Left common carotid artery plus branches (tissue), 1 donor: ENCODE measurements around the genes PLIN4 and PTPRS.

DNA sequence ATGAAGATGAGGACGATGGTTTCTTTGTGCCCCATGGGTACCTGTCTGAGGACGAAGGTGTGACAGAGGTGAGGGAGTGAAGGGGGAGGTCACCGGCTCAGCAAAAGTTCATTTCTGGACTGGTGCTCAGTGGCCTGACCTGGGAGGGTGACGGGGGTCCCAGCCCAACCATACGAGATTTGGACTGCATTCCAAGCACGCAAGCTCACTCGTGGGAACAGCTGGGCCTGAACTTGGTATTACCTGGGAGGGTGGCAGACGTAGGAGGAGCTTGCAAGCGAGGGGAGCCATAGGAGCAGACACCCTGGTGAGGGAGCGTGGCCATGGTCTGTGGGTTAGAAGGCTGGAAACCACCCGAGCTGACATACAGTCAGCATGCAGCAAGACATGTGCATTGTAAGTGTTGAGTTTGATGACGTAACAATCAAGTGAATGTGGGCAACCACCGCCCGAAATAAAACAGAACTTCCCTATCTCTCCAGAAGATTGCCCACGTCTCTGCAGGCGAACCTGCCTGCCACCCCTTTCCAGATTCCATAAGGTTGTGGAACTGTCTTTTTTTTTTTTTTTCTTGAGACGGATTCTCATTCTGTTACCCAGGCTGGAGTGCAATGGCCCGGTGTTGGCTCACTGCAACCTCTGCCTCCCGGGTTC, 26.9 kb downstream of the UBXN6 start:
- PRO-cap = no peak

GRCh38 chr19:4499875-4500327, 18.4 kb downstream of the PLIN4 start:
- PRO-cap = no peak

DNA sequence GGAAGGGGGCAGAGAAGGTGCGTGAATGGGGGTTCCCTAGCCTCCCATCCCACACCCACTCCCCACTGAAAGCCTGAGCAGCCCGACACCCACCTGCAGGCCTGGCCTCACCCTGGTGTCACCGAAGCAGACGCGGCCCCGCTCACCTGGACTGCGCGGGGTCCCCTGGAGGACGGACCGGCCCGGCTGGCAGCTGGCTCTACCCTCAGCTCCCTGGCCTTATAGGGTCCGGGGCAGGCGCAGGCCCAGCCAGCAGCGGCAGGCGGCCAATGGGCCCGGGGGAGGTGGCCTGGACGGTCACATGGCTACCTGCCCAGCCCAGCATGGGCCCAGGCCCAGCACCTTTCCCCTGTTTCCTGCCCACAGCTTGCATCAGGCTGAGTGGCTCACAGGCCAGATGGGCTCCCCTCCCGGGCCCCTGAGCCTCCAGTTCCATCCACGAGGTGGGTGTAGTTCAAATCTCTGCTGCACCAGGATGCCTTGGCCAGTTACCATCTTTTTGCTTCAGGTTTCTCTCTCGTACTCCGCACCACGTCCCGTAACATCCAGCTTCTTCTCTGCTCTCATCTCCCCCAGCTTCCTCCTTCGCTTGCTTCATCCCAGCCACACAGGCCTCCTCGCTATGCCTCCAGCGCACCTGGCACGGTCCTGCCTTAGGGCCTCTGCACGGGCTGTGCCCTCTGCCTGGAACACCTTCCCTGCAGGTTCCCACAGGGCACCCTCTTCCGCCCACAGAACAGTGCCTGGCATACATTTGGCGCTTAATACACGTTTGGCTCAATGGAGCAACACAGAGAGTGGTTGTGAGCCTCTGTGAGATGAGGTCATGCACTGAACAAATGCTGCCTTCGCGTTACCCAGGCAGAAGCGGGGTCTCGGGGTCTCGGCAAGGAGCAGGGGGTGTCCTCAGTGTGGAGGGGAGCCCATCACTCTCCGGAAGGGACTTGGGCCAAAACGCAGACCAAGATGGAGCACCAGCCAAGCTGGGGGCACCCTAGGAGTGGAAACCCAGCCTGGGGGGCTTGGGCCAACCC, at the start of gene PLIN4:
PLIN4 (minus strand) TSS at position 195 of the 1,034 bp plus-strand sequence.
- PRO-cap = bidirectional peak, plus-strand start at position 389 of the sequence, minus-strand start at position 195 of the sequence

DNA sequence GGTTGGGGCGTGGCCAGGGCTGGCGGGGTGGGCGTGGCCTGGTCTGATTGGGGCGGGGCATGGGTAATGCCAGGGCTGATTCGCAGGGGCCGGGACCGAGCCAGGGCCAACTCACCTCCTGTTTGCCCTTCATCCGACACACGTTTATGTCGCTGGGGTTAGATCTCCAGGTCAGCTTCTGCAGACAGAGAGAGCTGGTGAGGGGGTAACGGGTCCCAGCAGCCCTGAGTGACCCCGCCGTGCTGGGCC, 2.7 kb downstream of the SEMA6B start:
- PRO-cap = no peak

- PRO-cap = no peak
Measured at GRCh38 chr19:4660477-4660986, 9.6 kb downstream of the MYDGF start.

DNA sequence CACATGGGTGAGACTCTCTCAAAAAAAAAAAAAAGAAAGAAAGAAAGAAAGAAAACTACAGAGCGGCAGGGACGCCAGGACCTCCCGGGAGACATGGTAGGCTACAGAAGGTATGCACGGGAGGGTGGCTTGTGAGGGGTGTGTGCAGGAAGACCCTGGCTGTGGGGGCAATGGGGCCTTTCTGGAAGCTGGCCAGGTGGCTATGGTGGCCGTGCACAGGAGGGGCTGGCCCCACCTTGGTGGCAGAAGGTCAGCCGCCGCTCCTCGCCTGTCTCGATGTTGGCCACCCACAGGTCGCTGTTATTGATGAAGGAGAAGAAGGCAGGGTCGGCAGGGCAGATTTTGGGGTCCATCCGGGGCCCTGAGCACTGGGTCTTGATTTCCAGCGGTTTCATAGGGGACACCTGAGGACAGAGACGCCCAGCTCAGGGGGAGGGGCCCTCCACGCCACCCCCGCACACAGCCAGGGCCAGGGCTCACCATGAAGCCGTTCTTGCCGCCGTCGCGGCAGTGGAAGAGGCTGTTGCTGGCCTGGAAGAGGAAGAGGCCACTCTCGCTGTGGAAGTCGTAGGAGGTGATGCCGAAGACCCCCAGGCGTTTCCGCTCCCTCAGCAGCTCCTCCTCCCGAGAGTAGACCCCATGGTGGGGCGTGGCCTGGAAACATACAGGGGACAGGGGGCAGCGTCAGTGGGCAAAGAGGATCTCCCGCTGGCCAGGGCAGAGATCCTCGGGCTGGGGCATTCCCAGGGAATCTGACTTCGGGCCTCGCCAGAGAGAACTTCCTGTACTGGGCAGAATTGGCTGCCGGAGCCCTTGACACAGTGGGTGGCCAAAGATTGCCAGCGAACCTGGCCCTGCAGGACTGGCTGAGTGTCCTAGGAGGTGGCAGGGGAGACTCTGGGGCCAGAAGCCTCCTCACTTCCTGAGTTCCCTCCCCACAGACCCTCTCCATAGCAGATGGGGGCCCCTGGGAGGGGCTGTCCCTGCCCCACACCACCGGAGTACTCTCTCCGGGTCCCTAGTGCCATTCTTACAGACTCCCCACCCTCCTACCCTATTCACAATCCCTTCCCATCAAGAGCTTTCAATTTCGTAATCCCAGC, 19.6 kb downstream of the DPP9 start:
- PRO-cap = no peak

DNA sequence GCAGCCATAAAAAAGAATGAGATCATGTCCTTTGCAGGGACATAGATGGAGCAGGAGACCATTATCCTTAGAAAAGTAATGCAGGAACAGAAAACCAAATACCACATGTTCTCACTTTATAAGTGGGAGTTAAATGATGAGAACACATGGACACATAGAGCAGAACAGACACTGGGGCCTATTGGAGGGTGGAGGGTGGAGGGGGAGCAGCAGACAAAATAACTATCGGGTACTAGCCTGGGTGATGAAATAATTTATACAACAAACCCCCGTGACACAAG, 15.1 kb downstream of the DPP9 start:
- PRO-cap = no peak

DNA sequence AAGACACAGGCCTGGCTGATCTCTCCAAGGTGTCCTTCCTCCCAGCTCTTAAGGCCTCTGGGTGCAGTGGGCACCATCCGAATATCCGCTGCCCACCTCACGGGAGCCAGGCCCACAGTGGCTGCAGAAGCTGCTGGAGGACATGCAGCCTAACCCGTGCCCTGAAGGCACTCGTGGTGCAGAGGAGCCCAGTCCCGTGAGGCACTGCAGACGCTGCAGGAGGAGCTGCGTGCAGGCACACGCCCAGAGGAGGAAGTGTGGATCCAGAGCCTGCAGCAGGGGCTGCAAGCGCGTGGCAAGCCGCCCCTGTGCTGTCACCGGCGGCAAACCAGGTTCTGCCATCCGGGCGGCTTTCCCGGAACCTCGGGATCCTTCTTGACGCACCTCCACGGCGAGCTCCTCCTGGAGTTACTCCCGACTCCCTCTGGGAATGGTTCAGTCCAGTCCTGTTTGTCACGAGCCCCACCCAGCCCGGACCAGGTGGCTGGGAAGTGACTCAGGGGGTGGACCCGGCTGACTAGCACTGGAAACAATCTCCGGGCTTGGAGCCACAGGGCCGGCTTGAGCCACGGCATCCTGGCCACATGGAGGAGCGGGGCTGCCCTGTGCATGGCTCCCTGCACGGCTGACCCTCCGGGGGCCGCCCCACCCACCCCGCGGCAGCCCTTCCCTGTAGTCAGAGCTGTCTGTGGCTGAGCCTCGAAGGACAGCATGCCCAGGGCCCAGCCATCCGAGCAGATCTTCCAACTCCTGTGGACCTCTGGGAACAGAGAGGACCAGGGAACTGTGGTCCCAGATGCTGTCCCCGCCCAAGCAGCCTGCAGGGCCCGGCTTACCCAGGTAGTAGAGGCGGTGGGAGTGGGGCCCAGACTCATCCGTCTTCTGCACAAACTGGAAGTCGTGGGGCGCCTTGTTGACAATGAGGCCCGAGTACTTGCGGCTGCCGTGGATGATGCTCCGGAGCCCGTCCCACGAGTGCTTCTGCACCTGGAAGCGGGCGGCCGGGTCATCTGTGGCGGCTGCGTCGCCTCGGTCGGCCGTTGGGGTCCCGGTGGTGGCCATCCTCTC, 10.1 kb downstream of the DPP9 start:
- PRO-cap = no peak

GRCh38 chr19:4791879-4792846, 629 bp downstream of the FEM1A start:
- PRO-cap = no peak

- PRO-cap = no peak
Measured at GRCh38 chr19:4866682-4867291, 680 bp downstream of the PLIN3 start.

- PRO-cap = no peak
Measured at GRCh38 chr19:4877756-4878860, 10.6 kb upstream of the PLIN3 start.

DNA sequence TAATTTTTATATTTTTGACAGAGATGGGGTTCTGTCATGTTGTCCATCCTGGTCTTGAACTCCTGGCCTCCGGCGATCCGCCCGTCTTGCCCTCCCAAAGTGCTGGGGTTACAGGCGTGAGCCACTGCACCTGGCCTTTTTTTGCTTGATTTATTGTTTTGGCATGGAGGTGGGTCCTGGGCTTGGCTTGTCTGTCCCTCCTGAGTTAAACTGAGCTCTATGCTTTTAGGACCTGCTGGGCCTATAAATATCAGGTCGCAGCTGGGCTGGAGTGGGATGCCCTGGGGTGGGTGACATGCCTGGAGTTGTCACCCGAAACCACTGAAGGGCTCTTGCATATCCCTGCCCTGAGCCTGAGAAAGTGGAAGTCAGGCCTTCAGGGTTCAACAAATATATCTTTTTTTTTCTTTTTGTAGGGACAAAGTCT, 5.6 kb downstream of the ARRDC5 start:
- PRO-cap = no peak

- PRO-cap = no peak
Measured at GRCh38 chr19:4950534-4951184, 18.3 kb upstream of the KDM4B start.

DNA sequence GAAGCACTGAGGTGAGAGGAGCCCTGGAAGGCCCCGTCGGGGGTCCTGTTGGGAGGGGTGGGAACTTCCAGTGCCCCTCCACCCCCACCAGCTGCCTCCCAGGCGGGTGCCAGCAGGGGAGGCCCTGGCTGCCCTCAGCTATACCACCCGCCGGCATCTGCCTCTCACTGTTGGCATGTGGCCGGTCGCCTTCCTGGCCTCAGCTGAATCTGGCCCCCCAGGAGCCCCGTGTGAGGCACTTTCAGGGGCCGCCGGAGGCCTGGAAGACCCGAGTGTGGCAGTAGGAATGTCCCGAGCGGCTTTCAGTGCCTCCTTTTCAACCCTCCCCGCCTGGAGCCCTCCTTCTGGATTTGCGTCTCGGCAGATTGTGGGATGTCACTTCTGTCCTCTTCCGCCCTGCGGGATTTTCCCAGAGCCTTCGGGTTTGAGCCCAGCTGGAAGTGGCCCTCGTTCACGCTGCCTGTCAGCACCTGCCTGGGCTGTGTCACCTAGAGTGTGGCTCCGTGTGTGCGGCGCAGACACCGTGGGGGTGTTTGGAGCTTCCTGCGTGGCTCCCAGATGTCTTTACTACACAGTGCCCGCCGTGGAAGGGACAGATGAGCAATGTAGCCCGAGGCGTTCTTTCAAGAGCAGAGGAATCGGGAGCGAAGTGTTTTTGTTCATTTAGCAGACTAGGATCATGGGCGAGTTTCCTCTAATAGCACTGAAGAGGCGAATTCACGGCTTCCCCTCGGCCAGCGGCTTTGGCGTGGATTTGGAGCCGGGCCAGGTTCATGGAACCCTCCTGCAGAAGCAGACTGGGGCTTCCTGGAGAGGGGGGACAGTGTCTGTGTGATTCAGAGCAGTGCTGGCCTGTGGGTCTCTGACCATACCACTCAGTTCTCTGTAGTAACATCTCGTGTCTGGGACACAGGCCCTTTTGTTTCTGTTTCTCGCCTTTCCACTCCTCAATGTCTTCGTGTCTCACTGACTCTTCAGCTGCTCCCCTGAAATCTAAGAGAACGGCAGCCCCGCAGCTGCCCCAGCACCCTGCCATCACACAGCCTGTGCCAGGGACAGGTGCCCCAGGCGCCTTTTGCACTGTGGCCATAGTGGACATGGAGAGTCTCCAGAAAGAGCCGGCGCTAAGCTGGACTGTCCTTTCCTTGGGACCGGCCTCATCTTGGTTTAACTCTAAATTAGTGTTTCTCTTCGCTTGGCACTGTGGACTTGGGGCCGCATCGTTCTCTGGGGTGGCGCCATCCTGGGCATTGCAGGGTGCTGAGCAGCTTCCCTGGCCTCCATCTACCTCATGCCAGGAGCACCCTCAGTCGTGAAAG, 68.0 kb downstream of the KDM4B start:
- PRO-cap = no peak

- PRO-cap = no peak
Measured at GRCh38 chr19:5113261-5114034, 144.5 kb downstream of the KDM4B start.

DNA sequence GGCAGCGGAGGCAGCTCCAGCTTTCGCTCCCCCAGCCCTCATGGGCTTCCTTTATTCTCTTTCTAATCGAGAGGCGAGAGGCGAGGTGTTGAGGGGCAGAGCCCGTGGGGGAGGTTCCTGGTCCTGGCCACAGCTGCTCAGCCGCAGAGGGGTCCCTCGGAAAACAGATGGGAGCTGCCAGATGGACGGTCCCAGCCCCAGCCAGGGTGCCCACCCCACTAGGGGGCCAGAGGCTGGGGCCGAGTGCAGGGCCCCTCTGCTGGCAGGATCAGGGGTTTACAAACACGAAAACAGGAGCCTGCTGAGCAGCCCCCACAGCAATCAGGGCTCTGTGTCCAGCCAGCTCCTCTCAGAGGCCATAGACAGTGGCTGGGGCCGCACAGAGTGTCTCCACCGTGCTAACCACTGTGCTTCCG, 182.0 kb downstream of the KDM4B start:
- PRO-cap = no peak

- PRO-cap = no peak
Measured at GRCh38 chr19:5164577-5165232, 175.9 kb downstream of the PTPRS start.

GRCh38 chr19:5243722-5244363, 96.8 kb downstream of the PTPRS start:
- PRO-cap = no peak

- PRO-cap = no peak
Measured at GRCh38 chr19:5339941-5341293, at the start of gene PTPRS. Gene PTPRS, minus strand, starts transcription at chr19:5340812.

DNA sequence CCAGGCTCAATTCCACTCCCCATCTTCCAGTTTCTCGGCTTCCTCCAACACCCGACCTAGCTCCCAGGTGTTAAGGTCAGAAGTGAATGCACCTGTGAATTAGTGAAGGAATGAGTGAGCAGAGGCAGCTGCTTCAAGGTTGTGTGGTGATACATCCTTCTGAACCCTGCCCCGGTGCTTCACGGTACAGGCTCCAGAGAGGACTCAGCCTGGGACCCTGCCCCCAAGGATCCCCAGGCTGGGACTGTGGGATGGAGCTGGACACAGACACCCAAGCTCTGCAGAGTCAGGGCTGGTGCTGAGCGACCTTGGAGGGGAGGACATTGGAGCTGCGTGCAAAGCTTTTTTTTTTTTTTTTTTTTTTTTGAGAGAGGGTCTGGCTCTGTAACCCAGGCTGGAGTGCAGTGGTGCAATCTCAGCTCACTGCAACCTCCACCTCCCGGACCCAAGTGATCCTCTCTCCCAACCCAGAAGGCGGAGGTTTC, 76.2 kb downstream of the SAFB2 start:
- PRO-cap = no peak